ENCODE measurements around a stretch of chr18.

DNA sequence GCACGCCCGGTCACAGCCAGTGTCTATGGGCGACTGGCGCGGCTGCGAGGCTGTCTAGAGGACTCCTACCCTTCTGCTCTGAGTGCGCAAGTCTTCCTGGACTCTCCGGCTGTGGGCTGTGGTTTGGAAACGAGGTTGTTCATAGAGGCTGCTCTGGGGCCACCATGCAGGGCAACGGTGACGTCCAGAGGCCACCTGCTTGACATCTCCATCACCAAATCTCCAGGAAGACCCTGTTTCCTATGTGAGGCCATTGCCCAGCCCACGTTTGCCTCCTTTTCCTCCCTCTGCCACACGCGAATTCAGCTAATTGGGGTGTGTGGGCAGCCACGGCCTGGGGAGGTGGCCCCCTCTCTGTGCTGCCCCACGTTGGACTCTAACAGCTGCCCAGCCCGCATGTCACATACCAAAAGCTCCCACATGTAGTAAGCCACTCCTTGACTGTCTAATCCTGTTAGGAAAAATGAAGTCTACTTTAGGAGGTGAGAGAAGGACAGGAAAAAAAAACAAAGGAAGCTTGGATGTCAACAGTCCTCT, 153.1 kb downstream of the MBP start:
- RRBS, result 92% methylated on average over 7 of the region's 17 CpGs

DNA sequence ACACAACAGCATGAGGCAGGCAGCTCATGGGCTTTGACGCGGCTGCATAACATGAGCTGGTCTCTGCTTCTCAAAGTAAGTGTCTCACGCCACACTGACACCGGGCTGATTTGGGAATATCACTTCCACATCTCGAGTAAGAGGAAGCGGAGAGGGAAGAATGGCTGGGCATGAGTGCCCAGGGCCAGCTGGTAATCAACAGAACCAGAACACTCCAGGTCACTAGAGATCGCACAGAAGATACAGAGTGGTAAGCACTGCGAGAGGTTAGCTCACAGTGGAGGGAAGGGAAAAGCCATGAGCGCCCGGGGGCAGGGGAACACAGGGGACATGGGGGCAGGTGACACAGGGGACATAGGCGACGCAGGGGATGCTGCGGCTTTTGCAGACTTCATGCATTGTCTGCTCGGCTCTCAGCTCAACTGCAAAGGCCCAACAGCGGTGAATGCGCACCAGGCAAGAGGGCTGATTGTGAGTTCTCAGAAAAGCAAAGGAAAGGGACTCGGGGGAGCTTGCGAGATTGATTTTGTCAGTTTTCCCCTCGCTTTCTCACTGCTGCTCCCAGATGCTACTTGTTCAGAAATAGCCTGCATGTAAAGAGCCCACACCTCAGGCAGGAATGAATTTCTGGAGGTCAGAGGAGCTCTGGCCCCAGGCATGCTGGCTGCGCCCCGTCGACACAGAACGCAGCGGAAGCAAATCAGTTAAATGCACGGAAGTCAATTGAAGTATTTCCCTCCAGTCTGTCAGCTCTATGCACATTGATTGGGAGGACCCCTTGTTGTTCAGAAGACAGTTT, 141.3 kb downstream of the MBP start:
- RRBS, result no CpG with 5 or more reads among the region's 25 CpGs

GRCh38 chr18:77012792-77013124, 119.8 kb downstream of the MBP start:
- RRBS, result no CpG with 5 or more reads among the region's 3 CpGs

DNA sequence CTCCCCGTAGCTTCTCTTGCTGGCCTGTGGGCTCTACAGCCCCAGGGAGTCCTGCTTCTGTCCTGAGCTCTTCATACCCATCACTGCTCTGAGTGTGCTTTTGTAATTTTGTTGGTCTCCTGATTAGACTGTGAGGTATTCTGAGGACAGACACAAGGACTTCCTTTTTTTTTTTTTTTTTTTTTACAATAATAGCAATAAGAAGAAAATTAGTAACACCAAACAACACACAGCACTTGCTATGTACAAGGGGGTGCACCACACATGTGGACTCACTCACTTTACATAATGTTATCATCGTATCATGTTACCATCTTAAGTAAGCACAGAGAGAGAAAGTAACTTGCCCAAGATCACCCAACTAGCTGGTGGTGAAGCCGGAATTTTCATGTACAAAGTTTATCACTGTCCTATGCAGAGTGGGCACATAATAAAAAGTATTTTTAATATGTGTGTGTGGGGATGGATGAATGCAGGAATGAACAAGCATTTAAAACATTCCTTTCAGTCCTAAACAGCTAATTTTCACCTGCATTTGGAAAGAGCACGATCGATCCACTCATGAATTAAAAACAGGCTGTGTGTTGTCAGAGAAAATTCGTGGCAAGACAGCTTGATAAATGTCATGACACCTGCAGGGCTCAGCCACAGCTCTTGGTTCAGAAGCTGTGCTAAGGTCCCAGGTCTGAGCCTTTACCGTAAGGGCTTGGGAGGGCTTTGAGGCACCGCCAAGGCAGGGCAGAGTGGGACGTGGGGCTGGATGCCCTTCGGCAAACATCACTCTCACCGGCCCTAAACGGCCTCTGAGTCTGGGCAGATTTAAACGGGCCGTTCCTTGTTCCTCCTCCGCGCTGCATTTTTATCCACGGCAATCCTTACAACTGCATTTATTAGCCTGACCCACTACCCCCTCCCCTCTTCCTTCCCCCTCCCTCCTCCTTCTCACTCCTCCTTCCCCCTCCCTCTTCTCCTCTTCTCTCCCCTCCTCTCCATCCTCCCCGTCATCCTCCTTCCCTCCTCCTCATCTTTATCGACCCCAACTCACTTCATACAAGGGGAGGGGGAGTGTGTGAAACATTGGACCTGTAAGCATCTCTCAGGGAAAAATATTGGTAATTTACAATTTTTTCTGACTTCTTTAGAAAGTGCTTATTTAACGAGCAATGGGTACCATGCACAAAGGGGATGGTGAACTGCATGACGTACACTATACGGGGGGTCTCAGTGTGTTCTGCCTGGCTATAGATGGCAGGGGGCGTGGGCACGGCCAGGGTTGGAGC, 34.1 kb downstream of the MBP start:
- RRBS, result no CpG with 5 or more reads among the region's 24 CpGs

DNA sequence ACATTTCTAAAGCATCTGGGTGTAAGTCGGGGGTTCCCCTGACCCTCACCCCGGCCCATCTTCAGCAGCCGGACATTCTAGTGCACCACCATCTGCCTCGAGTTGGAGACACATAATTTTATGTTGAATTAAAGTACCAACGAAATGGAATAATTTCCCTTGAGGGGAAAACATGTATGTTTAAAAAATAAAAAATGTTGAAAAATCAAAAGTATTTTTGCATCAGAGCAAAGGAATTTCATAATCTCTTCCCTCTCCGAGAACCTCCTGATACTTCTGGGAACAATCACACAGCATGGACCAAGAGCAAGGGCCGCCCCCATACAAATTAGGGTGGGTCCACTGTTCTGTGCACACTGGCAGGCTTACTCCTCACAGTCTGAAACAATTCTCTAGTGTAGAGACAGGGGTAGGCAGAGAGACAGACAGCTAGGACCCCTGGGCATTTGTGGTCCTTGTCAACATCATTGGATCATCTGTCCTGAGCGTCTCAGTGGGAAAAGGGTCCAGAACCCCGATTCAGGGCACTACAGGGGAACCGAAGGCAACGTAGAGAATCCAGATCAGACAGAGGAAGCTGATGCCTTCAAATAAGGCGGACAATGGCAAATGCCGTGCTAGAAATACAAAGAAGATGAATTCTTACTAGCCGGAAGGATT, 29.1 kb downstream of the MBP start:
- RRBS, result no CpG with 5 or more reads among the region's 14 CpGs

DNA sequence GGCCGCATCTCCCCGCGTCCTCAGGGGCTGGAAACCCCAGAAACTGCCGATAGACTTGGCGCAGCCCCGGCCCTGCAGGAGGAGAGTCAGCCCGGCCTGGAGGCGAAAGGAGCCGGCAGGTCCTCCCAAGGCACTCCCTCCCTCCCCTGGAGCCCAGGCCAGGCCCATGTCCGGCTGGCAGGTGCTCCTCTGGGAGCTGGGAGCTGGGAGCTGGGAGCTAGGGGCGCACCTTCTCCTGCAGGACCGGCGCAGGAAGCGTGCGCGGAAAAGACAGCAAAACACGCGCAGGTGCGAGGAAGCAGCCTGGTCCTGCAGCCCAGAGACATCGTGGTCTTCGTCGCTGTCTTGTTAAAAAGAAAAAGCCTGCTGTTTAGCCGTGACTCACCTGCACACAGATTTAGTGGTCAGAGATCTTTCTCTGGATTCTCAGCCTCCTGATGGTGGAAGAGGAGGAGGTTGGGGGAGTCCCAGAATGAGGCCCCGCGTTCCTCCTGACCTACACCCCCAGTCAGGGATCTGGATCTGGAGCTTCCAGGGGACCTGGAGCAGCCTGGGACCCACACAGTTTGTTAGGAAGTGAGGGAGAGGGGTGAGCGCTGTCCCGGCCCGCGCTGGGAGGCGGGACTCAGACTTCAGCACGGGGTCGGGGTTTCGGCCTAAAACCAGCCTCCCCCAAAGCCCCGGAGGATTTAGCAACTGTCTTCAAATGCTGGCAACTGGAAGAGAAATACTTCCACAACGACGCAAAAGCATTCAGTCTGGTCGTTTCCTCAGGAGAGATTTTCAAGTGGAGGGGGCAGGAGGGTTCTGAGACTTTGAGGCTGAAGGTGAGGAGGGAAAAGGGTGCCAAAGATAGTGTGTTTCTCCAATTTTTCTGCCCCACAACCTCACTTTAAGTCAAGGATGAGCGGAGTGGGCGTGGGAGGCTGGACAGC, 815 bp upstream of the MBP start:
- RRBS, result 32% methylated on average over 10 of the region's 39 CpGs

GRCh38 chr18:77870052-77870701, 620.5 kb downstream of the GALR1 start:
- RRBS, result no CpG with 5 or more reads among the region's 16 CpGs

DNA sequence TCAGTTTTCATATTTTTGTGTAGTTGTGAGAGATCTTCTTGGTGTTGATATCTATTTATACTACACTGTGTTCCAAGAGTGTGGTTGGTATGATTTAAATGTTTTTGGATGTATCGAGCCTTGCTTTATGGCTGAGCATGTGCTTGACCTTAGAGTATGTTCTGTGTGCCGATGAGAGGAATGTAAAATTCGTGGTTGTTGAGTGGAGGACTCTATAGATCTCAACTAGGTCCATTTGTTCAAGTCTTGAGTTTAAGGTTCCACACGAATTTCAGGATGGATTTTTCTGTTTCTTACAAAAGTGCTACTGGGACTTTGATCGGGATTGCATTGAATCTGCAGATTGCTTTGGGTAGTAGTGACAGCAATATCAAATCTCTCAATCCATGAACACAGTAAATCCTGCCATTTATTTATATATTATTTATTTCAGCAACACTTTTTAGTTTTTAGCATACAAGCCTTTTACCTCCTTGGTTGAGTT, 698.7 kb upstream of the SALL3 start:
- RRBS, result no CpG with 5 or more reads among the region's 5 CpGs

DNA sequence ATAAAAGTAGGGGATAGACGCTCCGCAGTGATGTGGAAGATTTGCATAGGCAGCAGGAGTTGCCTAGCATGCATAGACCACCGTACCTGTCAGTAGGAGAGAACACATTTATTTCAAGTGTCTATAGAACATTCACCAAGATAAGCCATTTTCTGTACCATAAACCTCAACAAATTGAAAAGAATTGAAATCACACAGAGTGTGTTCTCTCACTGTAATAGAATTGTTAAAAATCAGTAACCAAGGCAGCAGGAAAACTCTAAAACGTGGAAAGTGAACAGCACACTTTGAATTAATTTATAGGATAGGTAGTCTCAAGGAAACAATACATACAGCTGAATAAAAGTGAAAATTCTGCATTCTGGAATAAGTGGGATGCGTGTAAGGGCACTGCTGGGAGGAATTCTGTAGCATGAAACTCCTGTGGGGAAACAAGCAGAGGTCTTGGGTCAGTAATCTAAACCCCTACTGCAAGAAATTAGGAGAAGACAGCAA, 78.1 kb downstream of the ATP9B start:
- RRBS, result no CpG with 5 or more reads among the region's 5 CpGs

DNA sequence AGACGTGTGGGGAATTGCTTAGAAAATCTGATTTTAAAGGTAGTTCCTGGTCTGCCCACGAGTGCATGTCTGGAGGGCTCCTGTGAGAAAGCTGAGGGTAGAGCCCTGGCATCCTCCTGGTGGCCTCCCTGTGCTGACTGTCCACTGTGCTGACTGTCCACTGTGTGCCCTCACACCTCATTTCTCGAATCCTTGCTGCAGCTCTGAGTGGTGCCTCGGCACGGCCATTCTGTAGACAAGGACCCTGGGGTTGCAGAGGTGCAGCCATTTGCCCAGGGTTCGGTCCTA, 69.1 kb upstream of the NFATC1 start:
- RRBS, result no CpG with 5 or more reads among the region's 6 CpGs

DNA sequence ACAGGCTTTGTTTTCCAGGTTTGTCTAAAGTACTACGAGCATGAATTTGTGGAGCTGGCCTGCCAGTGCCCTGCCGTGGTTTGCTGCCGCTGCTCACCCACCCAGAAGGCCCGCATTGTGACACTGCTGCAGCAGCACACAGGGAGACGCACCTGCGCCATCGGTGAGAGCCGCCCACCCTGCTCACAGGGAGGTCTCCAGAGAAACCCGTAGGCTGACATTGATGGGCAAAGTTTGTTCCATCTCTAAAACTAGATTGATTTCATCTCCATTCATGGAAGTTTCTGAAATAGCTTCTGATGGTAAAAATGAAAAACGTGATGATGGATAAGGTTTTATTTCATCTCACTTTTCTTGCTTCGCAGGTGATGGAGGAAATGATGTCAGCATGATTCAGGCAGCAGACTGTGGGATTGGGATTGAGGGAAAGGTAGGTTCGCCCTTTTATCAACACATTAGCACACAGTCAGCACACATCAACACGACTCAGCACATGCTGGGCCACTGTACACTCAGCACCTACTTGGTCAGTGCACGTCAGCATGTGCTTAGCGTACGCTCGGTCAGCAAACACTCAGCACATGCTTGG, 50.2 kb upstream of the NFATC1 start:
- RRBS, result no CpG with 5 or more reads among the region's 17 CpGs

GRCh38 chr18:79485091-79485651, 89.4 kb downstream of the NFATC1 start:
- RRBS, result 3% methylated on average over 13 of the region's 24 CpGs

- RRBS, result 88% methylated on average over 8 of the region's 27 CpGs
Measured at GRCh38 chr18:79495987-79496553, 100.3 kb downstream of the NFATC1 start.

- RRBS, result no CpG with 5 or more reads among the region's 34 CpGs
Measured at GRCh38 chr18:79526917-79527854, 131.5 kb downstream of the NFATC1 start.

GRCh38 chr18:79575928-79576643, 103.5 kb upstream of the CTDP1 start:
- RRBS, result 13% methylated on average over 3 of the region's 37 CpGs

DNA sequence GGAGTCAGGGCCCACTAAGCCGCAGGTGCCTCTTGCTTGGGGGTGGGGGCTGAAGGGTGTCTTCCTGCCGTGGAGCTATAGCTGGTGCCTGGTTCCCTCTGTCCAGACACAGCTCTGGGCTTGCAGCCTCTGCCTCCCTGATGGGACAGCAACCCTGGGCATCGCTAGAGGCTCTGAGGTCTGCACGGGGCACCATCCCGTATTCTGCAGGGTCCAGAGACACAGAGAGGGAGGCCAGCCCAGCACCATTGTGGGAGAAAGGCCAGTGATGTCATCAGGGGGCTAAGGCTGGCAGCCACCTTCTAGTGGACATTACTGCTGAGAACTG, 101.4 kb upstream of the CTDP1 start:
- RRBS, result no CpG with 5 or more reads among the region's 5 CpGs

DNA sequence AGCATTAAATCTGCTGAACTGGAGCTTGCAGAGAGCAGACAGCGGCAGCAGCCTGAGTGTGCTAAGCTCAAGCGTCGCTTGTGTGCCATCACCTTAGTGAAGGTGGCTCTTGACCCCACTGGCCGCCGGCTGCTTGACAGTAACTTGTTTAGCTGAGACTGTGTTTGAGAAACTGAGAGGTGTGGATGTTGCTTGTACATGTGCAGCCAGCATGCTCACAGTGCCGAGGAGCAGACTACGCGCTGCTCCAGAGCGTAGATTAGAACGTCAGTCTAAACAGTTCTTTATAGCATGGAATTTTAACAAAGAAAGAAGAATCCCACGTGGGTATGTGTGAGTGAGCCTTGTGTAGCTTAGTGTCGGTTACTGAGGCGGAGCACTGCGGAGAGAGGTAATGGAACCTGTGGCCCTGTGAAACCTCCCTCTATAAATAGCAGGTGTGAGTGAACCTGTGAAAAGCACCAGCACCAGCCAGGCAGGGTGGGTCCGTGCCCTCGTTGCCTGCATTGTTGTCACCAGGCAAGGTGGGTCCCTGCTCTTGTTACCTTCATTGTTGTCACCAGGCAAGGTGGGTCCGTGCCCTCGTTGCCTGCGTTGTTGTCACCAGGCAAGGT, 4.5 kb downstream of the CTDP1 start:
- RRBS, result no CpG with 5 or more reads among the region's 19 CpGs

DNA sequence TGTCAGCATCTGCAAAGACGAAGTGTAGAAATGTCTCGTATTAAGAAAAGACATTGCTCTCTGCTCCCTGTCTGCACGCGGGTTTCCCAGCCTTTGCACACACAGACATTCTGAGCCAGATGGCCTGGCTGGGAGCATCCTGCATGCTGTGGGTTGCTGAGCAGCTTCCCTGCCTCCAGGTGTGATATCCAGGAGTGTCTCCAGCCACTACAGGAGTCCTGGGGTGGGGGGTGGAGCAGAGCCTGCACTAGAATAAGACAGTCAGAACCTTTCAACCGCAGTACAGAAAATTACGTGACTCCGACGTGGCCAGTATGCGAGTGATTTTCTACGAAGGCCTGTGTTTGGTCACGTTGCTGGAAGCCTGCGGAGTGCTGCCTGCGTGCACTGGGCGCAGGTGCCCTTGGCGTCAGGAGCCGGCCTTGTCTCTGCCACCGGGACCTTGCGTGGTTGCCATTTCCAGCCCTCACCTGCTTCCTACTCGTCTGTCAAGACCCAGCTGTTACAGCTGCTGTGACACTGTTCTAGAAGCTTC, 11.0 kb downstream of the CTDP1 start:
- RRBS, result no CpG with 5 or more reads among the region's 19 CpGs

- RRBS, result no CpG with 5 or more reads among the region's 5 CpGs
Measured at GRCh38 chr18:79711204-79711403, 31.5 kb downstream of the CTDP1 start.

GRCh38 chr18:79751312-79751593, 46.5 kb upstream of the KCNG2 start:
- RRBS, result no CpG with 5 or more reads among the region's 8 CpGs